Pericardium fibroblast (primary cell): ENCODE results near the gene TATDN3.

DNA sequence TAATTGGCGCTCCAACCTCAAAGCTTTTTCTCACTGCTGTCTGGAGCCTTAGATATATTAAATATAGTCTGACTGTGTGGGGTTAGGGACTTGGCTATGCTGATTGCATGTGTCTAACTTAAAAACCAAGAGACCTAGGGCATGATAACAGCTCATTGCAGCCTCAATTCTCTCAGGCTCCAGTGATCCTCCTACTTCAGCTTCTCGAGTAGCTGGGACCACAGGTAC is 64.8 kb upstream of the NEK2 start:
- RAMPAGE, long total RNA, result no peak

- RAMPAGE, long total RNA, result no peak
Measured at GRCh38 chr1:211746777-211747187, 71.4 kb upstream of the NEK2 start.

DNA sequence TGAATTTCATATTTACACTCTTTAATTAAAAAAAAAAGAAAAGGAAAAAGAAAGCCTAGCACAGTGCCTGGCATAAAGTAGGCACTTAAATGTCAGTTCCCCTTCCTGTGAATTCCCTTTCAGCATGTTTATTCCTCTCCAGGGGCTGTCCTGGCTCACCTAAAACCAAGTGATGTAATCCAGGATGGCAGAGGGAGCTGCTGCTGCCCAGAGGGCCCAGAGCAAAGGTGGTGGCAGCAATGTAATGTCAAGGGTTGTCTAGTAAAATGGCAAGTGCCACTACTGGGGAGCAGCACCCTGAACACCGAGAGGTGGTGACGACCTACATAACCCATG is 78.4 kb upstream of the LPGAT1 start:
- RAMPAGE, long total RNA, result no peak

- RAMPAGE, long total RNA, result no peak
Measured at GRCh38 chr1:211909973-211910482, 79.5 kb upstream of the LPGAT1 start.

DNA sequence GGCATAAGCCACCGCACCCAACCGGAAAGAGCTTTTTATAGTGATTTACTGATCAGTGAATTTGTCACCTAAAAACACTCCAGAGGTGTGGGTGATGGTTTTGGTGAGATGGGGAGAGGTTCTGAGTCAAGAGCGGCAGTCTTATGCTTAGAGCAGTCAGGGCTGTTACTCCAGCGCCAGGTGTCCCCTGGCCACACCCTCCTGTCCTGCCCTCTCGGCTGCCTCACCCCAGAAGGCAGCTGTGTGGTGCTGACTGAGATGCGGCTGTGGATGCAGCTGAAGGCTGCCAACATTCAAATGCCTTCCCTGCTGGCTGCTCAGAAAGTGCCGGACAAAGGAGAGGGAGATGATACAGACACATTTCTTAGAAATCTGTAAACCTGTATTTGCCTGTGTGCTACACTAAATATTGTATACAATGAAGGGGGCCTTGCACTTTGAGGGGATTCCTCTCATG is 94.5 kb upstream of the LPGAT1 start:
- RAMPAGE, long total RNA, result no peak

DNA sequence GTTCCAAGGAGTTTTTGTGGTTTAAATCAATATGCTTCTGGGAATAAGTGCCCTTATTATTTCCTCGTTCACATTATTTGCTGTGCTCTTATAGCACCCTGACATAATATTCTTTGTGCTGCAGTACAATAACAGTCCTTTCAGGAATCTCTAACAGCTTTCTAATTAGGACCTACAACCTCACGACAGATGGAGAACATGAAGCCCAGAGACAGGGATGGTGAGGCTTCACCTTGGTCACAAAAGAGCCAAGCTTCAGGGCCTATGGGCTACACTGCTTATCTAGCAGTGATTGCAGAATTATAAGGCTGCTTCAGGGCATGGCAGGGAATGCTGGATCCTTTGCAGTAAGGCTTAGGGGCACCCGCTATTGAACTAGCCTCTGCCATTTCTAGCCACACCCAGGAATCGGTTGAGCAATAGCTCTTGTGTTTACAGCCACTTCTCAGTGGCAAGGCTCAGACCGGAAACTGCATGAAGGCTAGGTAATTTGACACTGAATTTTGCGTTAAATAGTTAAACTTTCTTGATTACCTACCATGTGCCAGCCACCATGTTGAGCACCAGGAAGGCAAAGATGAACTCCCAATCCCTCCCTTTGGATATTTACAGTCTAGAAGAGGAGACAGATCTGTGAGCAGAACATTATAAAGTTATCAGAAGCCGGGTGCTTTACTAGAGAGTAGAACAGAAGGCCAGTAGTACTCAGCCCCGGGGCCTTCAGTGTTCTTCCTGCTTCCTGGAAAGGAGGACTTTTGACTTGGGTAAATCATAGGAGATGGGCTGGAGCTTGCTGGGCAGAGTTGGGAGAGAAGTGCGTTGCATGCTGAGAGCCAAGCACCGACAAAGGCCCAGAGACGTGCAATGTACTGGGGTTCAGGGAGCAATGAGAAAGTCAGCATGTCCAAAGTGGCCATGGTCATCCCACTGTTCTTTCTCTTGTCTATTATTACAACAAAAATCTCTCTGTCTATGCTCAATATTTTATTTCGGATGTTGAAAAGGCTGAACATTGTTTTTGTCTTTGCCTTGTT is 98.5 kb upstream of the LPGAT1 start:
- RAMPAGE, long total RNA, result no peak

- RAMPAGE, long total RNA, result no peak
Measured at GRCh38 chr1:212010716-212011468, 24.5 kb downstream of the INTS7 start.

GRCh38 chr1:212074797-212075383 is 39.3 kb downstream of the DTL start:
- RAMPAGE, long total RNA, result no peak

DNA sequence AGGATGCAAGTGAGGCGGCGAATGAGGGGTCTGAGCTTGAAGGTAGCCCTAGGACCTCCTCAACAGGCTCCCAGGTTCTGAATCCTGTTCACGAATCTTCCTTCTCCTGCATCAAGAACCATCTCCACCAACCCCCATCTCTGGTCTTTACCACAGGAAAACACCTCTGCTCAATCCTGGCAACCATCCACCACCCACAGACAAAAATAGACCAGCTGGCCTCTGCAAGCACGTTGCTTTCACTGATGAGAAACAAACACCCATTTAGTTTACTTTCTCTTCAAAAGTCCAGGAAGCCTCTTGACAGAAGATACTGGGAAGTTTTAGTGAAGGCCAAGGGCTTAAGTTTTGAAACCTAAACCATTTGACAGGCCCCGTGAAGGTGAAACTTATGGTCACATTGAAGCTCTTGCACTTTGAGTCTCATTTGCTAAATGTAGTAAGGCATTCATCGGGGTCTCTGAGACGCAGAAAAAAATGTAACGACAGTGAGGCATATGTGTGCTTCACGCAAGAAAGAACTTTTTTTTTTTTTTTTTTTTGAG is 122.6 kb upstream of the PPP2R5A start:
- RAMPAGE, long total RNA, result no peak

GRCh38 chr1:212190105-212190555 is 95.1 kb upstream of the PPP2R5A start:
- RAMPAGE, long total RNA, result no peak

GRCh38 chr1:212228353-212229130 is 56.7 kb upstream of the PPP2R5A start:
- RAMPAGE, long total RNA, result no peak

- RAMPAGE, long total RNA, result no peak
Measured at GRCh38 chr1:212288907-212289599, 3.8 kb downstream of the PPP2R5A start.

DNA sequence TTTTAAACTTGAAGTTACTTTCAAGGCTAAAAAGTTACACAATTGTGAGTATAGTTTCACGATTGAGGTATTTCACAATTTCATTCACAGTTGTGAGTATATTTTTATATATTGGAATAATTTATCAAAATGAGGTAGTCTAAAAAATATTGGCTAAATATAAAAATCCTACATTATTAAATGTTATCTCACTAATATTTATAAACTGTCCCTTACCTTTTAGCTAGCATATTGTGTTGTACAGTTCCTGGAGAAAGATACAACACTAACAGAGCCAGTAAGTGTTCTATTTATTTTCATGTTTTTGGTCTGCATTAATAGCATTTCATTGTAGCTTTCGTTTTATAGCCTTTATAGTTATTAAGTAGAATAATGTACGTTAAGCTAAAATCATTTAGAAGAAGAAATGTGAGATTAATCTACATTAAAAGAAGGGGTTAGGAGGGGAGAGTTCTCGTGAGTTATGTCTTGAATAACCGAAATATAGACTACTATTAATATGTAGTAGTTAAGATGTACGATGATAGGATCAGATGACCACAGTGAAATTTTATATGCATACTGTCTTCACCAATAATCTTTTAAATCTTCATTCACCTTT is 63.9 kb downstream of the PPP2R5A start:
- RAMPAGE, long total RNA, result no peak

GRCh38 chr1:212356263-212357522 is 58.0 kb downstream of the PACC1 start:
- RAMPAGE, long total RNA, result no peak

- RAMPAGE, long total RNA, result no peak
Measured at GRCh38 chr1:212482951-212483248, 50.2 kb downstream of the NENF start.

DNA sequence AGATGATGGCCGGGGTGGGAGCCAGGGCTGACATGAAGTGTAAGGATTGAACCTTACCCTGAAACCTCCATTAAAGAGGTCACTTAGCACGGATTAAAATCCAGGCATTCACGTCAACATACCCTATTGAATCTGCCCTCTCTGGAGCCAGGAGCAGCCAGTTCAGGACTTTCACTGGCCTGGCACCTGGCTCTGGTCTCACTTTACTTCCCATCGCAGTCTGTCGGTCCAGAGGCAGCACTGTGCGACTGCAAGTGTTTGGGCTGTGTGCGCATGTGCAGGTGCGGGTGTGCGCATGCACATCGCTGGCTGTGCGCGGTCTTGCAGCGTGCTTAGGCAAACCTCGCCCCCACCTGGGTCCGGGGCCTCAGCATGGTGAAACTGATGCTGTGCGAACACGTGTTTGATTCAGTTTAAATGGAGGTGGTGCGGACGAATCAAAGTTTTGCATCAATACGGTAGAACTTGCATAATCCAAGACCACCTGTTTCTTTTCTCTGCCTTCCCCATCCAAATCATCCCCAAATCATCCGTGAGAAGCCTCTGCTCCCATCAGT is 22.3 kb downstream of the GARIN4 start:
- RAMPAGE, long total RNA, result no peak

DNA sequence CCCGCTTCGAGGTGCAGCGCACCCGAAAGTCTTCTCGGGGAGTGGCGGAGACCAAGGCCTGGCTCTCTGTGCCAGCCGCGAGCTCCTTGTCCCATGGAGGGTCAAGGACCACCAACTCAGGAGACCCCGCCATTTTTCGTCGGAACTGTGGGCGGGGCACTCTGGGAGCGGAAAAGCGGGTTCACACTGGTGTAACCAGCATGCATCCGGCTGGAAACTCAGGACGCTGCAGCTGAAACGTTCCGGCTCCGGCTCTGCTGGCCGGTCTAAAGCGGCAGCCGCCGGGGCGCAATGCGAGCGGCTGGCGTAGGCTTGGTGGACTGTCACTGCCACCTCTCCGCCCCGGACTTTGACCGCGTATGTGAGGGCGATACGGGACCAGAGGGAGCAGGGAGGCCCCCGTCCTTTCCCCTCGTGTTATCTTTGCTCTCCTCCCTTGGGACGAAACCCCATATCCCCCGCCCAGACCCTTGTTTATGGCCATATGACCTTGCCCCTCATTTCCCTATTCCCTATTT is at the start of gene TATDN3:
TSS of gene TATDN3 (plus strand) at position 264 of the 518 bp plus-strand sequence.
- RAMPAGE, long total RNA, result start-site peak on the plus strand centred at position 270 of the sequence, 54 bp wide, 77 and 97 reads in 2 replicates

GRCh38 chr1:212860608-212861398 is 2.7 kb downstream of the FLVCR1 start:
- RAMPAGE, long total RNA, result no peak

DNA sequence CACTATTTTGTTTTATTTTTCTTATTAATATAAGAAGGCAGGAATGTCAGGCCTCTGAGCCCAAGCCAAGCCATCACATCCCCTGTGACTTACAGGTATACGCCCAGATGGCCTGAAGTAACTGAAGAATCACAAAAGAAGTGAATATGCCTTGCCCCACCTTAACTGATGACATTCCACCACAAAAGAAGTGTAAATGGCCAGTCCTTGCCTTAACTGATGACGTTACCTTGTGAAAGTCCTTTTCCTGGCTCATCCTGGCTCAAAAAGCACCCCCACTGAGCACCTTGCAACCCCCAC is 36.2 kb upstream of the VASH2 start:
- RAMPAGE, long total RNA, result no peak

GRCh38 chr1:212951323-212951527 is 884 bp downstream of the VASH2 start:
- RAMPAGE, long total RNA, result no peak